Ileum (tissue), 1 donor: ENCODE results near the genes NOLC1 and PITX3.

- PRO-cap: no peak
These were observed 3.3 kb downstream of the SEMA4G start for GRCh38 chr10:100972495-100973101.

DNA sequence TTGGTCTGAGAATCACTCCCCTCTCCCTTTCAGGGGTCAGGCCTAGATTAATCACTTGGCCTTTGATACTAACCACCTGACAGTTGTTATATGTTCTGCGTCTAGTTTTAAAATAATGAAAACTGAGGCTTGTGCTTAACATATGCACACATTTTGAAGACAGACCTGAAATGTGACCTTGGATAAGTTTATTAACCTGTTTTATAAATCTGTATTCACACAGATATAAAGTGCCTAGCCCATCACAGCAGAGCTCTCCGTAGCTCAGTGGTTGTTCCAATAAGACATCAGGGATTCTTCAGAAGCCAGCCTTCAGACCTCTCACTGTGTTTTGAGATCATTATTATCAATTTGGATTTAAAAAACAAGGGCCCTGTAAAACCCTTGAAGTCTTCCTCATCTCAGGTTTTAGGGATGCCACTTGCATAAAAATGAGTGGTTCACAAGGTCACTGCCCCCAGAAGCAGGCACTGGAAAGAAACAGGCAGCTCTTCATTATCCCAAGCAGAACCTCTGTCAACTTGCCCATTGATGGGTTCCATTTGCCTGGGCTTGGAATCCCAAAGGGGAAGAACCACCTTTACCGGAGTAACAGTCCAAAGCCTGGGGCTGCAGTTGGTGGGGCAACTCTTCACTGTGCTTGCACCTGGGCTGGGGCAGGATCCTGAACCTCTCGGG is 1.1 kb downstream of the MRPL43 start:
- PRO-cap: no peak

- PRO-cap: no peak
These were observed 13.0 kb downstream of the LZTS2 start for GRCh38 chr10:101012430-101013150.

- PRO-cap: no peak
These were observed 1.1 kb downstream of the PDZD7 start for GRCh38 chr10:101029837-101030258.

- PRO-cap: no peak
These were observed 66.5 kb downstream of the POLL start for GRCh38 chr10:101521544-101521976.

DNA sequence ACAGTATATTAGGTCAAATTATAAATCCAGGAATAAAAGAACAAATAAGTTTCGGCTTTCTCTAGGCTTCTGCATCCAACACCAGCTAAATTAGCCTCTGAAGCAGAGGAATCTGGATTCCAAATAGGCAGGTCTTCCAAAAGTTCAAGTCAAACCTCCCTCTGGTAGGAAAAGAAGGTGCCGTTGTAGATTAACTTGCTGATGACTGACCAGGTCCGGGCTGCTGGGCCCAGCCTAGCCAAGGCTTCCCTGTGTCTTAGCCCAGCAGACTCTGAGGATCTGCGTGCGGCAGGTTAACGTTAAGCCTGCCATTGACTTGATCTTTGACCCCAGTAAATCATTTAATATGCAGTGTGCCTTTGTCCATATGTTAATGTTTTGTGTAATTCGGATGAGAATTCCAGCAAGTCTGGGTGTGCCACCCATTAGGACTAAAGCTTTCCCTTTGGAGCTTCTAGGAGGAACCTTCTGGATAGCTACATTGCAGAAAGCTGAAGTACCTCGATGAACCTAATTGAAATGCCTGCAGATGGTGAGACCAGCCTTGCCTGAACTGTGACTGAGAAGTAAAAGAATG is 30.9 kb upstream of the FBXW4 start:
- PRO-cap: unidirectional peak, minus-strand start at position 273 of the sequence

- PRO-cap: no peak
These were observed 3.2 kb upstream of the FGF8 start for GRCh38 chr10:101779049-101779587.

GRCh38 chr10:101814660-101815266 is 3.5 kb downstream of the OGA start:
- PRO-cap: no peak

- PRO-cap: no peak
These were observed 7.9 kb downstream of the LDB1 start for GRCh38 chr10:102112037-102112865.

GRCh38 chr10:102151833-102153103 is at the start of gene NOLC1:
TSS of gene NOLC1 (plus strand) at chr10:102152389.
- PRO-cap: bidirectional peak, plus-strand start at chr10:102152389, minus-strand start at chr10:102152163

- PRO-cap: no peak
These were observed 5.0 kb downstream of the NOLC1 start for GRCh38 chr10:102156882-102157845.

GRCh38 chr10:102241291-102242285 is at the start of gene PITX3:
TSS of gene PITX3 (minus strand) at chr10:102241512.
- PRO-cap: no peak

- PRO-cap: no peak
These were observed 45.9 kb downstream of the GBF1 start for GRCh38 chr10:102291200-102291757.

DNA sequence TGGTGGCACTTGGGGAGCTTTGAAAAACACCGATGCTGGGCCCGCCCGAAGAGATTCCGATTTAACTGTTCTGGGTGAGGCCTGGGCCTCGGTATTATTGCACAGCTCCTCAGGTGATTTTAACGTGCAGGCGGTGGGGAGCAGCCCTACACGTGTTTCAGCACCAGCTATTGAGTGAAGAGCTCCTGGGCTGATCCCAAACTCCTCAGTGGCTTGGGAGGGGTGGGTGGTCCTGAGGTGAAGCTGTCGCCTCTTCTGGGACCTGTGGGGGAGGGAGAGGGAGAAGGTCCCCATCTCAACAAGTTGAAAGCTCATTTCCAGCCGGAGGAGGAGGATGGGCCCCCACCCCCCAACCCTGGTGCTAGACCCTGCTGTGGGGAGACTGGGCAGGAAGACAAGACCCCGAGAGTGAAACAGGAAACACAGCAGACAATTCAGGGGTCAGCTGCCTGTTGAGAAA is 634 bp downstream of the MFSD13A start:
- PRO-cap: no peak

GRCh38 chr10:102642634-102643568 is 1.4 kb upstream of the TRIM8 start:
- PRO-cap: bidirectional peak, plus-strand start at chr10:102642779, minus-strand start at chr10:102642809; bidirectional peak, plus-strand start at chr10:102643098, minus-strand start at chr10:102643079; bidirectional peak, plus-strand start at chr10:102643663, minus-strand start at chr10:102643525

GRCh38 chr10:102643569-102643984 is 702 bp upstream of the TRIM8 start:
- PRO-cap: bidirectional peak, plus-strand start at chr10:102643663, minus-strand start at chr10:102643525; bidirectional peak, plus-strand start at chr10:102643929, minus-strand start at chr10:102643932

DNA sequence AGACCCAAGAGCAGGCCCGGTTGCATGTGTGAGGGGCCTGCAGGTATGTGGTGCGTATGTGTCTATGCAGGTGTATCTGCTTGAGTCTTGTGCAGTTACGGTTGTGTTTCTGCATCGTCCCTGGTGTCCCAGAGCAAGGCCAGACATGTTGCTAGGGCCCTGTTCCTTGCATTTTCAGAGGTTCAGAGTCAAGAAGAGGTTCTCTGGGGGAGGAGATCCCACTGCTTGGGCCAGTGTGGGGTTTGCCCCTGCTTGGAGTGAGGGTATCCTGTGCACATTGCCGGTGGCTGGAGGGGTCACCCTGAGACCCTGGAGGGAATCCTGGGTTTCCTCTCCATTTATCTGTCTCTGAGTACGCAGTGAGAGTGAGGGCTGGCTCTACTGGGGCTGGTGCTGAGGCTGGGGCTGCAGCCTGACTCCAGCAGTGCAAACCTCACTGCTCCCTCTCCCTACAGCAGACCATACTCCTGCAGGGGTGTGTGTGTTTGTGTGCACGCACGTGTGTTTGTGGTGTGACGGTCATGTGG is 4.1 kb downstream of the TRIM8 start:
- PRO-cap: no peak

GRCh38 chr10:102650472-102651497 is 6.5 kb downstream of the TRIM8 start:
- PRO-cap: no peak

DNA sequence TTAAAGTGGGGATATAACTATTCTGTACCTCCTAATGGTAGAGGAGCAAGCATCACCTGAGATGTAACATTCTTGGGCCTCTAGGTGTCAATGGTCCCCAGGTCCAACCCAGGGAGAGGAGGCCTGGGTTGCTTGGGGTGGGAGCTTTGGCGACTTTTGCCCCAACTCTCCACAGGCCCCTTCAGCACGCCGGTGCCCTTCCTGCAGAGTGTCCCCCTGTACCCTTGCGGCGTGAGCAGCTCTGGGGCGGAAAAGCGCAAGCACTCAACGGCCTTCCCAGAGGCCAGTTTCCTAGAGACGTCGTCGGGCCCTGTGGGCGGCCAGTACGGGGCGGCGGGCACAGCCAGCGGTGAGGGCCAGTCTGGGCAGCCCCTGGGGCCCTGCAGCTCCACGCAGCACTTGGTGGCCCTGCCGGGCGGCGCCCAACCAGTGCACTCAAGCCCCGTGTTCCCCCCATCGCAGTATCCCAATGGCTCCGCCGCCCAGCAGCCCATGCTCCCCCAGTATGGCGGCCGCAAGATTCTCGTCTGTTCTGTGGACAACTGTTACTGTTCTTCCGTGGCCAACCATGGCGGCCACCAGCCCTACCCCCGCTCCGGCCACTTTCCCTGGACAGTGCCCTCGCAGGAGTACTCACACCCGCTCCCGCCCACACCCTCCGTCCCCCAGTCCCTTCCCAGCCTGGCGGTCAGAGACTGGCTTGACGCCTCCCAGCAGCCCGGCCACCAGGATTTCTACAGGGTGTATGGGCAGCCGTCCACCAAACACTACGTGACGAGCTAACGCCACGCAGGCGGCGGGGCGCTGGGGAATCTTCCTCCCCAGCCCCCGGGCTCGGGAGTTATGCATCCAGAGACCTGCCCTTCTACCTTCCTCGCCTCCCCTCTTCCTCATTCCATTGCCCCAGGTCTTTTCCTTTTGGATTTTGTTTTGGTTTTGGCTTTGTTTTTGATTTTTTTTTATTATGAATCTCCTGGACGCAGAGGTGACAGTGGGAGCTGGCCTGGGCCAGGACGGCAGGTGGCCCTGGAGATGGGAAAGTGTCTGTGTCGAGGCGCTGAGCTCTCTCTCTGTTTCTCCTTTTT is 12.6 kb downstream of the TRIM8 start:
- PRO-cap: no peak

DNA sequence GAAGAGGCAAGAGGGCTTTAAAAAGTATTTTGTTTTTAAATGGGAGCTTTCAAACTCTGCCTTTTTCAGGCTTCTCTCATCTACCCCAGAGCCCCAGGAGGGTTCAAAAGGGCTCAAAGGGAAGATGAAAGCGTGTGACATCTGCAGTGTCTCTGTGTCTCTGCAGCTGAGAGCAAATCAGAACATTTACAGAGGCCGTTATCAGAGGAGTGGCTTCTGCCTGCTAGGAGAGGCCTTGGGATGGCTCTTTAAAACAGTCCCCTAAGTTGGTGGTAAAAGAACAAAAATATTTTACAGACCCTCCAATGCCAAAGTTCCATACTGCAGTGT is 30.3 kb downstream of the TRIM8 start:
- PRO-cap: no peak